ENCODE results near the genes CENPW, RSPO3 and ECHDC1.

GRCh38 chr6:121777506-121777705, 342.0 kb downstream of the GJA1 start:
- PRO-cap, result no peak

- PRO-cap, result no peak
These were observed 356.2 kb upstream of the HSF2 start for GRCh38 chr6:122043220-122043738.

DNA sequence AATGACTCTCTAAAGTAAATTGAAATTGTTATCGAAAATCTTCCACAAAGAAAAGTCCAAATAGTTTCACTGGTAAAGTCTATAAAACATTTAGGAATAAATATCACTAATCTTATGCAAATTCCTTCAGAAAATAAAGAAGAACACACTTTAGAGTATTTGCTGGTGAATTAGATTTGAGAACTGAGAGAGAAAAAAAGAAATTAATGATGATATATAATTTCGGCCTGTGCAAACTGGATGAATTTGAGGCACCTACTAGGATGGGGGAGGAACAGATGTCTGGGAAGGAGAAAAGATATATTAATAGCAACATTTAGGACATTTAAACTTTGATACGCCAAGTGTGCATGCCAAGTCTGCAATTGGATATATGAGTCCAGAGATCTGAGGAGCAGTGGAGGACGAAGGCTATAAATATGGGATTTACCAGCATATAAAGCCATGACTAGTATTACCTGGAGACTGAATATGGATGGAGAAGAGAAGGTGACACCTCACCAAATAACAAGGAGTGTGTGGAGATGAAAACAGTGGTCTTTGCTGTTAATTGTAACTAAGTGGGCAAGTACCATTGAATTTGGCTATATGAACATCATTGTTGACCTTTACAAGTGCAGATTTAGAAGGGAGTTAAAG, 272.6 kb upstream of the HSF2 start:
- PRO-cap, result no peak

DNA sequence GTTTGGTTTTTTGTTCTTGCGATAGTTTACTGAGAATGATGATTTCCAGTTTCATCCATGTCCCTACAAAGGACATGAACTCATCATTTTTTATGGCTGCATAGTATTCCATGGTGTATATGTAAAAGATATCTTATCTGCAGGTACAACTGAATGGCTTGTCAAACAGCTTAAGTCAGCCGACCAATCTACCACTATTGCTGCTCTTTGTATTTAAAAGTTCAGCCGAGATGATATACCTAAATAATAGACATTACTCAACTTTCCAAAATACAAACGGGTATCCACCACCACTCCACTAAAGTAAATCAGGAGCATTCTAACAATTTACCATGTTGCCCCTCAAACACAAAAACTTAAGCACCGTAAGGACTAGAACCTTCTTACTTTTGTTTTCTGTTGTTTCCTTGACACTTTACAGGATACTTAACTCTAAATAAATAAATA, 440.7 kb downstream of the NKAIN2 start:
- PRO-cap, result no peak

DNA sequence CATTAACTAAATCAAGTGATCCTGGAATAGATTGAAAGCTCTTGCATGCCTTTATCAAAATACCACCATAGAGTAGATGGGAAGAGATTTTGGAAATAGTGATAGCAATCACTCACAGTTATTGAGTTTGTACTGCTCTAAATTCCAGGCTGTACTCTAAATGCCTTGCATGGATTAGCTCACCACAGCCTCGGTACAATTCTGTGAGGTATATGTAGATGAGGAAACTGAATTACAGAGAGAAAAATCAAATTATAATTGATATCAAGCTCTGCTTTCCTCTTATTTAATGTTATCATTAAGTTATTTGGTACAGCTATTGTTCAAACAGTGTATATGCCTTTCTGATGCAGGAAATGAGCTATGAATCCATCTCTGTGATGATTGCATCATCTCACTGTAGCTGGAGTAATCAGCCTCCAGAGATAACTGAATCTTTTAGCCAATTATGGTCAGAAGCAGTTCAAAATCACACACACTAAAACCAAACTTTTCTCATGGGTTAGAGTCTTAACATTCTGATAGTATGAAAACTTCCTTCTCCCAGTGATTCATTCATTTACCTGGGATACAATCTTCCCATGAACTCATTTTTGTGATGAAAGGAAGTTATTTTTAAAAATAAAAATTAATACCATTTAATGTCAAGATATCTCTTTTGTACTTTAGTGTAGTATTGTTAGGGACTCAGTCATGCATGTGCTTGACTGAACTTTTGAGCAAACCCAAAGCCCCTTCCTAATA, 52.1 kb downstream of the RNF217 start:
- PRO-cap, result no peak

- PRO-cap, result no peak
These were observed 38.9 kb downstream of the TPD52L1 start for GRCh38 chr6:125192301-125192974.

DNA sequence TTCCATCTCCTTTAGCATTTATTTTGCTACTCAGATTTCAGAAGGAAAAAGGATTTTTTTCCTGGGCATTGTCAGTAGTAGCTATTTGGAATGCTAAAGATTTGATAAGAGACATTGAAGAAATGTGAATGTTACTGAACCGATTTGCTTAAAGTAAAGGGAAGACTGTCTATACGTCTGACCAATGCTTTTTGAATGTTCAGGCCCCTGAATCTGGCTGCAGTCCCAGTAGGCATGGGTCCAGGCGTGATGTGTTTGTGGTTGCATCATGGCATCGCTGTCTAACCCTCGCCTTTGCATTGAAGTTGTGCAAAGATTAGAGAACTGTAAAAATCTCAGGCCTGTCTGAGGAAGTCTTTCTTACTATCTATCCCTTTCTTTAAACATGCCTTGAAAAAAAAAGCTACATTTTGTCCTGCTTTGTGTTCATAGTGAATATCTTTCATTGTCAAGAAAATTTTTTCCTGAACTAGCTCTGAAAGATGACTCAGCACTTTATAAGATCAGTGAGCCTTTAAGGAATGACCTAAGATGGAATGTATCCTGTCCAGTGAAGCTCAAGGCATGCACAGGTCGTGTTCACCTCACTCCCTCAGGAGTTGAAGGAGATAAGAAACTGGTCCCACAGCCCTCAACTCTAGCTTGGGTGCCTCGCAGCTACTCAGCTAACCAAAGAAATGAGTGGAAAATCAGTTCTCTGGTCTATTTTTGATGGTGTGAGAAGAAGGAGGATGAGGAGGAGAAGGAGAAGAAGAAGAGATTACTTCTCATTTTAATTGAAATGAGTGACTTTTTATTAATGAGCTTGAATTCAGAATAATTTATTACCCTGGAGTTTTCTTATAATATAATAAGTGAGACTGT, 48.5 kb downstream of the TPD52L1 start:
- PRO-cap, result no peak

DNA sequence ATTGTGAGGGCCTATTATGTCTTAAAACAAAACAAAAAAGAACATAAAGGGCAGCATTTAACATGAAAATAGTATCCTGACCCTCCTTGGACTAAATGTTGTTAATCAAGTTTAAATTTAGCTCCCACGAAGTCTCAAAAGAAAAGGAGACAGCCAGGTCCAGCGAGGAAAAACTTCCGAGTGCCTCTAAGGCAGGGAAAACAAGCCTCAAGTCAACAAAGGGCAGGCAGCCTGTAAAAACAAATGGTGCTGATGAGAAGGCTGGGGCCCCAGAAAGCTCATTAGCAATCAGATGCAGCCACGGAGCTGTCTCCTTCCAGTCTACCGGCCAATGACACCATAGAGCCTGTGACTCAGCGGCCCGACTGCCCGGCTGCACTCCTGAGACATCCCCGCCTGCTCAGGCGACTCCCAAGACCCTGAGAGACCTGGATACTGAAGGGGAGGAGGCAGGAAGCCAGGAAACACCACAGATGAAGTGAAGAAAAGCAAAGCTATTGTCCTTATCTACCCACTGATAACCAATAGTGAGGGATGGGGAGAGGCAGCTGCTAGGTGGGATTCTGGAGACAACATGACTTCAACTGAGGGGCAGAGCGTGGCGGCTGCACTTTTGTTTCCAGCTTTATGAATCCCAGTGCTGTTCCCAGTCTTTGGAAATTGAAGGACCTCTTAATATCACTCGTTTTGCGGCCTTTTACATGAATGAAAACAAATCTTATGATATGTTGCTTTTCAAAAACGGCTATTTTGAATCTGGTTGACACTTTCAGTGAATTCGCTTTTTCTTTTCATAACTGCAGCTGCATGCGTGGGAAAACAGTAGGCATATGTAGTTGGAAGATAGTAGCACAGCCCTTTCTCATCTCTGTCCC, 120.2 kb upstream of the HDDC2 start:
- PRO-cap, result no peak

GRCh38 chr6:125780221-125780585, 10.6 kb upstream of the NCOA7 start:
- PRO-cap, result bidirectional peak, plus-strand start at chr6:125780414, minus-strand start at chr6:125780322

DNA sequence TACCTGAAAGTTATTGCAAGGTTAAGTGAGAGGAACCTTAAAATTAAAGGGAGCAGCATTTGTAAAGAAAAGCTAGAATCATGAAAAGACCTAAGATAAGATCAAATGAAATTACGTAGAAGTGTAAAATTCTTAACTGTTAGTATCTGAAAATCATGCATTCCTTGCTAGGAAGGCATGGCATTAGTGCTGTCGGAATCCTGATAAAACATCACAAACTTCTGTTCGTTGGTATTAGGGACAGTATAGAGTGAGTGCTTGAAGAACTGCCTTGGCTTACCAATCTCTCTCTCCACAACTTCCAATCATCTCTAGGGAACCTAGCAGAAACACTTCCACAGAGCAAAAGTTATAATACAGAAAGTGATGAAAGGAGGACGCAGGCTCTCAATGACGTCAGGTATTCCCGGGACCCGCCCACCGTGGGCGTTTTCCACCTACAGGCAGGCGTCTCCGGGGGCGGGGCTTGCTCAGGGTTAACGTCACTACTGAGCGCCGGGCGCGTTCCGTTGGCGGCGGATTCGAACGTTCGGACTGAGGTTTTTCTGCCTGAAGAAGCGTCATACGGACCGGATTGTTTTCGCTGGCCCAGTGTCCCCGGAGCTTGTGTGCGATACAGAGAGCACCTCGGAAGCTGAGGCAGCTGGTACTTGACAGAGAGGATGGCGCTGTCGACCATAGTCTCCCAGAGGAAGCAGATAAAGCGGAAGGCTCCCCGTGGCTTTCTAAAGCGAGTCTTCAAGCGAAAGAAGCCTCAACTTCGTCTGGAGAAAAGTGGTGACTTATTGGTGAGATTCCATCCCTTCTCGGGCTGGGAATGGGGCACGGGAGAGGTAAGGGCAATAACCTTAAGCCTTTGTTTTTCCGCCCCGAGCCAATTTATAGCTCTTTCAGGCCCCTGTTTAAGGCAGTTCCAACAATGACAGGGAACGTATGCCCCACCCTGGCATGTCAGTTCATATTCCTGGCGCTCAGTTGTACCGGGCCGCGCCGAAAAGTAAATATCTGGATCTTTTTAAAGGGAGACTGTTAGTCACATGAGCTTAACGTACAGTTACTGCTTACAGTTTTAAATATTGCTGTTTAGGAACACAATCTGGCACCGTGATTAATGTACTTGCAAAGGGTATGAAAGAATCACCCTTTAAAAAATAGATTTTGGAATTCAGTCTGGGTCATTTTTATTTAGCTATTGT, at the start of gene CENPW:
TSS of gene CENPW (plus strand) at position 504 of the 1,196 bp plus-strand sequence.
- PRO-cap, result bidirectional peak, plus-strand start at position 563 of the sequence, minus-strand start at position 365 of the sequence

- PRO-cap, result no peak
These were observed 898 bp upstream of the RSPO3 start for GRCh38 chr6:127117603-127117943.

DNA sequence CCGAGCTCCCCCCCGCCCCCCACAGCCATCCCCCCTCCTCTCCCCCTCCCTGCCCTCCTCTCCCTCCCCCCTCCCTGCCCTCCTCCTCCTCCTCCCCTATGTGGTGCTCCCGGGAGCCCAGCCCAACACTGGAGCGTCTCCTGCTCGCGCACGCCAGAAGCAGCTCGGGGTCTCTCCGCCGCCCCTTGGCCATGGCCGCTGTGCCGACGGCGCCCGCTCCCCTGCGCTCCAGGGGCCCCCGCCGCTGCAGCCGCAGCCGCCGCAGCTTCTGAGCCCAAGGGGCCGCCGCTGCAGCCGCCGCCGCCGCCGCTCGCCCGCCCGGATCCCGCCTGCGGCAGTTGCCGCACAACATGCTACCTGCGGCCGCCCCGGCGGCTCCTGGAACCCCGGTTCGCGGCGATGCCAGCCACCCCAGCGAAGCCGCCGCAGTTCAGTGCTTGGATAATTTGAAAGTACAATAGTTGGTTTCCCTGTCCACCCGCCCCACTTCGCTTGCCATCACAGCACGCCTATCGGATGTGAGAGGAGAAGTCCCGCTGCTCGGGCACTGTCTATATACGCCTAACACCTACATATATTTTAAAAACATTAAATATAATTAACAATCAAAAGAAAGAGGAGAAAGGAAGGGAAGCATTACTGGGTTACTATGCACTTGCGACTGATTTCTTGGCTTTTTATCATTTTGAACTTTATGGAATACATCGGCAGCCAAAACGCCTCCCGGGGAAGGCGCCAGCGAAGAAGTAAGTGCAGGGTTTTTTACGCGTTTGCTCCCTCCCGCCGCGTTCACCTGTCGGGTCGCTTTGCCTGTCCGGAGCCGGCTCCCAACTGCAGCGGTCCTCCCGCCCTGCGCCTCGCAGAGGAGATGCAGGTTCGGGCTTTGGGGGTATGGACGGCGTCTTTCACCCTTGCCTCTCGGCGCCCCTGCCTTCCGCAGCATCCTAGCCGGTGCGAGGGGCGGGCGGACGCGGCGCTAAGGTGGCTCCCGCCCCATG, at the start of gene RSPO3:
TSS of gene RSPO3 (plus strand) at position 128 of the 998 bp plus-strand sequence.
- PRO-cap, result no peak

- PRO-cap, result no peak
These were observed 30.0 kb downstream of the RSPO3 start for GRCh38 chr6:127148369-127148960.

DNA sequence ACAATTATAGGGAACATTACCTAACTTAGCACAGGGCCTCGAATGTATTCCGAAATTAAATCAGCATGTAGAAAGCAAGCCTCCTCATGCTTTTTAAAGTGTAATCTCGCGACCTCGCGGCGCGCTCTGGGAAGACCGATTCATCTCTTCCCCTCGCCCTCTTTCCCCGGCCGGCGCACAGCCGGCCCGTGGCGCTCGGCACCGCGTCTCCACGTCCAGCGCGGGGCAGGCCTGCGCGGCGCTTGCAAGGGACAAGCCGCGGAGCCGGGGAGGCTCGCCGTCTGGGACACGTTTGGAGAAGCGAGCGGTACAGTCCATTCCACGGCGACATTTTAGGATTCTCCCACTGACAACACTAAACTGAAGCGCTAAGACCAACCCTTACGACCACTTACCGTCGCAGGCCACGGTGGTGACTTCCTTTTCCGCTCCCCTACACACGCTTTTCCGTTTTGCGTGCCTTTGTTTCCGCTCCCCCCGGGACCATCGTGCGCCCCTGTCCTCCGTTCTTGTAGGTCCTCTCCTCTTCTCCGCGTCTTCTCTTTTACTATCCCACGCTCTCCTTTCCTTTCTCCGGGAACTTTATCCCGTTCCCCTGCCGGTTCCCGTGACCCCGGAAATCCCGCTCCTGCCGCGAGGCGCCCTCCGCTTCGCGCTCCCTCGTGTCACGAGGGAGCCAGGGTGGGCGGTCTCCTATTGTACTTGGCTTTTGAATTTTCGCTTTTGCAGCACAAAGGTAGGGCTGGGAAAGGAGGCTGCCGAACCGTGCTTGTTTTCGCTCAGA, at the start of gene ECHDC1:
TSS of gene ECHDC1 (minus strand) at position 669 of the 784 bp plus-strand sequence.
- PRO-cap, result bidirectional peak, plus-strand start at position 176 of the sequence, minus-strand start at position 57 of the sequence; bidirectional peak, plus-strand start at position 259 of the sequence, minus-strand start at position 210 of the sequence; bidirectional peak, plus-strand start at position 731 of the sequence, minus-strand start at position 669 of the sequence

GRCh38 chr6:127516323-127516815, 57.2 kb upstream of the KIAA0408 start:
- PRO-cap, result no peak

GRCh38 chr6:127971783-127972610, 71.1 kb upstream of the THEMIS start:
- PRO-cap, result no peak

- PRO-cap, result no peak
These were observed 29.2 kb downstream of the PTPRK start for GRCh38 chr6:128491170-128491671.

DNA sequence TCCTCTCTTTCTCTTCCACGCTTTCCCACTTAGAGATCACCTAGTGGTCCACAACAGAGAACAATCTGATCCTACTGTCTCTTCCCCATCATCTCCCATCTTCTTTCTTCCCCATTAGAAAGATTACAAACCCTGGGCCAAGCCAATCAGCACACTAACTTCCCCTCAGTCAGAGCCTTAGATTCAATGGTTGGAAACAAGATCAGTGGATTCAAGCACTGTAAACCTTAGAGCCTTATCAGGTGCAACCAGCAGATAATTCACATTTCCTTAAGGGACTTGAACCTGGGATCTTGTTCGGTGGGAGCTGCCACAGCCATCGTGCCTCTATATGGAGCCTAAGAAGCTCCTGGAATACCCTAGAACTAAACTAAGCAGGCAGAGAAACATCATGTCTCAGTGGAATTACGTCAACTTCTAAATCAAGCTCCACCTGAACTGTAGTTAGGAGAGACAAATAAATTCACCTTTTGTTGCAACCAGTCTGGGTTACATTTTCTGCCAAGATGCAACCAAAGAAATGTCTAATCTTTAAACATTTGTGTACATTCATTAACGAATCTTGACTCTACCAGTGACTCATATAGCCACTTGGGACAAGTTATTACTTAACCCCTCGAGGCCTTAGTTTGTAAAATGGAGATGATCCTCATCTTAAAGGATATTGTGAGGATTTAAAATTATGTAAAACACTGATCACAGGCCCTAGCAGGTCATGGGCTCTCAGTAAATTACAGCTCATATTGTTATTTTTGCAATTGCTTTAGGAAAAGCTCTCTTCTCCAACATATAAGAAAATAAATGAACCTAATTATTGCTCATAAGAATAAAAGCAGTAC, 9.0 kb downstream of the PTPRK start:
- PRO-cap, result no peak

DNA sequence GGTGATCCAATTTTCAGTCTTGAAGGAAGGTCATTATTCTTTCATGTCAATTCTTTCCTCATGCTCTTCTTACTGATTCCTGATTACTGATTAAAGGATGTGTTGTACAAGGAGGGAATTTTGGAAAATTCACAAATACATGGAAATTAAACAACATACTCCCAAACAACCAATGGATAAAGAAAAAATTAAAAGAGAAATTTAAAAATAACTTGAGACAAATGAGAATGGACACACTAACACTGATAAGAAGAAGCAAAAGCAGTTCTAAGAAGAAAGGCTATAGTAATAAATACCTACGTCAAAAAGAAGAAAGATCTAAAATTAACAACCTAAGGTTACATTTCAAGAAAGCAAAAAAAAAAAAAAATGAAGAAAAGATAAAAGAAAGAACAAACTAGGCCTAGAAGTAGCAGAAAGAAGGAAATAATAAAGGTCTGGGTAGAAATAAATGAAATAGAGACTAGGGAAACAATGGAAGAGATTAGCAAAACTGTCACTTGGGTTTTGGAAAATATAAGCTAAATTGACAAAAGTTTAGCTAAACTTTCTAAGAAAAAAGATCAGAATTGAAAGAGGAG, 181.2 kb downstream of the LAMA2 start:
- PRO-cap, result no peak

GRCh38 chr6:129246268-129246869, 363.4 kb downstream of the LAMA2 start:
- PRO-cap, result no peak

Data from SEM (cell line).